GM12892 (cell line): ENCODE measurements around a stretch of chr7.

DNA sequence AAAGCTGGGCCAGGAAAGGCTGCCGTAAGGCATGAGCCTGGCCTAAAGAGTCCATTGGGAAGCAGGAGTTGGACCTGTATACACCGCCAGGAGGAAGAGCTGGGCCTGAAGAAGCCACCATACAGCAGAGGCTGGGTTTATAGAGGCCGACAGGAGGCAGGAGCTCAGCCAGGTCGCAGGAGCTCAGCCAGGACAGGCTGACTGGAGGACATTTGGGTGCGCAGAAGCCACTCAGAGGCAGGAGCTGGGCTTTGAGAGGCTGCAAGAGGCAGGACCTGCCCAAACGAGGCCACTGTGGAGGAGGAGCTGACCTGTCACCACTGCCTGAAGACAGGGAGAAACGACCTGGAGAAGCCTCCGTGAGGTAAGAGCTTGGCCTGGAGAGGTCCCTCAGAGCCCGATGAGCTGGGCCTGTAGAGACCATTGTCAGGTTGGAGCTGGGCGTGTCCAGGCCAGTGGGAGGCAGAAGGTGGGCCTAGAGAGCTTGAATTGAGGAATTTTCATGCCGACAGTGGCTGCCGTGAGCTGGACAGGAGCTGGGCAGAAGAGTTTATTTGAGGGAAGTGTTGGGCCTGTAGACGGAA, 173.9 kb downstream of the TPST1 start:
- RRBS, result no CpG with 5 or more reads among the region's 13 CpGs

DNA sequence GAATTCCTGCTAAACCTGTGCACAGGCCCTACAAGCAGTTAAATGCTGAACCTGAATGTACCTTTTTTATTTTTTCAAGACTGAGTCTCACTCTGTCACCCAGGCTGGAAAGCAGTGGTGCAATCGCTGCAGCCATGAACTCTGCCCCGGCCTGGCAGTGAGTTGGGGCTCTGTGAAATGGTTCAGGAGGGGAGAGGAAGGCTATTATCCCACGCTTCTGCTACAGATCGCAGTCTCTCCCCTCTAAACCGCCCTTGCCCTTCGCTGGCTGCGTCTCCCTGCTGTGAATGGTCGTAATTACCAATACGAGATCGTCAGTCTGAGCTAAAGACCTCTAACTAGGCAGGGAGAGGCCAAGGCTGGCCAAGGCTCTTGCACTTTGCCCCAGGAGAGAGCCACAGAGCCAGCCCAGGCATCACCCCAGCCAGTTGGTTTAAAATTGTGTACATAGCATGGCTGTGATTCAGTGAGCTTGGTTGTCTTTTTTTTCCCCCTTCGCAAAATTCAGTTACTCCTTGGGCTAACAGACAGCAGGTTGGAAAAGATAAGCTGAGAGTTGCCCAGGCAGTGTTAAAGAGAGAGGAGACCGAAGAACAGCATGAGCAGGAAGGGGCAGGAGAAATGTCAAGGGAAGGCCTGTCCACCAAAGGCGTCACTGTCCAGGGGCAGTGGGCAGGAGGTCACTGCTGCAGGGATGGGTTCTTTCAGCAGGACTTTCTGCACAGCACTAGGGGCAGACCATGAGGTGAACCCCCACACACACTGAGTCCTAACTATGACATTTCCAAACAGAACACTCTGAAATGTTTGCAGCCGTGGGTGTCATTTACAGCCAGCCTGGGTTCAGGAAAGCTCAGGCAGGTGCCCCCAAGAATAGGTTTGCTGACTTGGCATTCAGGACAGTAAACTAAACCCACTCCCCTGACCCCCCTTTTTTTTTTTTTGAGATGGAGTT, 92.8 kb upstream of the KCTD7 start:
- RRBS, result no CpG with 5 or more reads among the region's 14 CpGs

DNA sequence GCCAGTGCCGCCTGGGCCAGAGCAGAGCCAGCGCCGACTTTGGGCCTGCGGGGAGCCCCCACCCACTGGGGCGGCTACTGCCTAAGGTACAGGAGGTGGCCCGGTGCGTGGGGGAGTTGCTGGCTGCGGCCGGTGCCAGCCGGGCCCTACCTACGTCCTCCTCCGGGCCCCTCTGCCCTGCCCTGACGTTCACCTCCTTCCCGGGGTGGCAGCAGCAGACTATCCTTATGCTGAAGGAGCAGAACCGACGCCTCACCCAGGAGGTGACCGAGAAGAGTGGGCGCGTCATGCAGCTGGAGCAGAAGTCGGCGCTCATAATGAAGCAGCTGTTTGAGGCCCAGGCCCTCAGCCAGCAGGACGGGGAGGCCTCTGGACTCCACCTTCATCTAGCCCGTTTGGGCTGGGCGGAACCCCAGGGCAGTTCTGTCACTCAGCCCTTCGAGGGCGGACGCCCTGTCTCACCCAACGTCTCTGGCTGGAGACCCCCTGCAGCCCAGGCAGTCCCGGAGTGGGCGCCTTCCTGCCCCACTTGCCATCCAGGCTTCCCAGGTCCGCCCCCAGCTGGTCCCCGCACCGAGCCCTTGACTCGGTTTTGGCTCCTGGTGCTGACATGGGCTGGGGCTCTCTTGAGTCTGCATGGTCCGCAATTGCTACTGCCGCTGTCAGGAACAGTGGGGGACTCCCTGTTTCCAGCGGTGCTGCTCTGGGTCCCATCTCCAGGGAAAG, 71.5 kb upstream of the KCTD7 start:
- RRBS, result 100% methylated on average over 2 of the region's 37 CpGs

GRCh38 chr7:66581286-66581701, 47.4 kb upstream of the KCTD7 start:
- RRBS, result no CpG with 5 or more reads among the region's 7 CpGs

DNA sequence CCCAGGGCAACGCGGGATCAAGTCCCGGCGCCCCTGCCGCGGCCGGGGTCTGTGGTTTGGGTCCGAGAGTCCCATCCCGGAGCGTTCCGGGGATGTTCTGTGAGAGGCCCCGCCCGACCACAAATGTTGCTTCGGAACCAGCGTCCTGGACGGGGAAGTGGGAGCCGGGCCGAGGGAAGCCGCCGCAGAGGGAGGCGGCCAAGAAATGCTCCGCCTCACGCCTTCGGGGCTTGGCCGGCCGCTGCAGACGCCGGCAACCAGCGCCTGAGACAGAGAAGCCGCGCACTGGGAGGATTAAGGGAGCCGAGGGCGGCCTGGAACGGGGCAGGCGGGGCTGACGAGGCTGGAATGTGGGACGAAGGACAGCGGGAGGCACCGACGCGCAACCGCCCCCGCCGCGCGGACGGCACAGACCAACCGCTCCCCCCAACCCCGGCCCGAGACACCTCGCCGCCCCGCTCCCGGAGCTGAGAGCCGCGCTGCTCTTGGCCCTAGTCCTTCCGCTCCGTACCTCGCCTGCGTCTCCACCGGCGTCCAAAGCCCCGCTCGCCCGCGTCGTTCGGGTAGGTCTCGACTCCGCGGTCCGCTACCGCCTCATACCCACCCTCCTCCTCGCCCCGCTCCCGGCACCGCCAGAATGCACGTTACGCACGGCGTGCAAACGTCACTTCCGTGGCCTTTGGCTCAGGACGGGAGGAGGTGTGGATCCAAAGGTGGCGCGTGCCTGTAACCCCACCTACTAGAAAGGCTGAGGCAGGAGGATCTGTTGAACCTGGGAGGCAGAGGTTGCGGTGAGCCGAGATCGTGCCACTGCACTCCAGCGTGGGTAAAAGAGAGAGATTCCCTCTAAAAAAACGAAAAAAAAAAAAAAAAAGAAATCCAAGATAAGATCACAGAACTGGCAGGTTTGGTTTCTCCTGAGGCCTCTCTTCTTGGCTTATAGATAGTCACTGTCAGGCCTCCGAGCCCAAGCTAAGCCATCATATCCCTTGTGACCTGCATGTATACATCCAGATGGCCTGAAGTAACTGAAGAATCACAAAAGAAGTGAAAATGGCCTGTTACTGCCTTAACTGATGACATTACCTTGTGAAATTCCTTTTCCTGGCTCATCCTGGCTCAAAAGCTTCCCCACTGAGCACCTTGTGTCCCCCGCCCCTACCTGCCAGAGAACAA, 36.5 kb upstream of the KCTD7 start:
- RRBS, result 2% methylated on average over 15 of the region's 93 CpGs

- RRBS, result no CpG with 5 or more reads among the region's 10 CpGs
Observed at GRCh38 chr7:66635706-66636276, 7.1 kb downstream of the KCTD7 start.

GRCh38 chr7:66737687-66738251, 2.8 kb upstream of the RABGEF1 start:
- RRBS, result no CpG with 5 or more reads among the region's 7 CpGs

GRCh38 chr7:66792826-66793247, 52.3 kb downstream of the RABGEF1 start:
- RRBS, result no CpG with 5 or more reads among the region's 4 CpGs

DNA sequence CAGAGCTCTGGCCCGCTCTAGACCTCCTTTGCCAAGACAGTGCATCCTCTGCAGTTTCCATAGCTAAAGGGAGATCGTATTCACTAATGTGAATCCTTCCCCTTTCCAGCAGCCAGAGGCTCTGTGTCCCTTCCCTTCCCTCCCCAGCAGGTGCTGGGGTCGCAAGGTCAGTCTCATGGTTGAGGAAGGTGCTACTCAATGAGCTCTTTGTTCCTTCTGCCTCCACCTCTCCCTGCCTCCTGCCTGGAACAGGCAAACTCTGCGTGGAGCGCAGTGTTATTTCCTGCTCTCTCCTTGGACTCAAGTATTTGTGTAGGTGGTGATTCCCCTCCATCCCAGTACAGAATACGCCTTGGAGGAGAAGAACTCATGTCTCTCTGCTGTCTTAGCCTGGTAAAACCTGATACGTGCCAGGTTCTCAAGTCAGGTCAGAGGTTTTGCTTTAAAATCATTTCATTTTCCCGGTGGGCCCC, 36.4 kb downstream of the SBDS start:
- RRBS, result no CpG with 5 or more reads among the region's 8 CpGs

DNA sequence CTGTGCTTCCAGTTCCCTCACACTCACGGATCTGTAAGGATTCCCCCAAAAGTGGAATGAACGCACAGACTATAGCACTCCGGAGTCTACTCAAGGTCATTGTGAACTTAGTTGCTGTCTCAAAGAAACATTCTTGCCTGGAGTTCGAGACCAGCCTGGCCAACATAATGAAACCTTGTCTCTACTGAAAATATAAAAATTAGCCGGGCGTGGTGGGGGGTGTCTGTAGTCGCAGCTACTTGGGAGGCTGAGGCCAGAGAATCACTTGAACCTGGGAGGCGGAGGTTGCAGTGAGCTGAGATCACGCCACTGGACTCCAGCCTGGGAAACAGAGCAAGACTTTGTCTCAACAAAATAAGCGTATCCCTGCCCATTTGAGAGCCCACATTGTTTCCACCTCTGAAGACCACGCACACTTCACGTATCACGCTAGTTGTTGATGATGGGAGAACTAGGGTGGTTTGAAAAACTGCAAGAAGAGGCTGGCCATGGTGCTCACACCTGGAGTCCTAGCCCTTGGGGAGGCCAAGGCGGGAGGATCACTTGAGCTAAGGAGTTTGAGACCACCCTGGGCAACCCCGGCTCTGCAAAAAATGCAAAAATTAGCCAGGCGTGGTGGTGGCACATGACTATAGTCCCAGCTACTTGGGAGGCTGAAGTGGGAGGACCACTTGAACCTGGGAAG, 35.8 kb downstream of the SBDS start:
- RRBS, result 86% methylated on average over 2 of the region's 16 CpGs

DNA sequence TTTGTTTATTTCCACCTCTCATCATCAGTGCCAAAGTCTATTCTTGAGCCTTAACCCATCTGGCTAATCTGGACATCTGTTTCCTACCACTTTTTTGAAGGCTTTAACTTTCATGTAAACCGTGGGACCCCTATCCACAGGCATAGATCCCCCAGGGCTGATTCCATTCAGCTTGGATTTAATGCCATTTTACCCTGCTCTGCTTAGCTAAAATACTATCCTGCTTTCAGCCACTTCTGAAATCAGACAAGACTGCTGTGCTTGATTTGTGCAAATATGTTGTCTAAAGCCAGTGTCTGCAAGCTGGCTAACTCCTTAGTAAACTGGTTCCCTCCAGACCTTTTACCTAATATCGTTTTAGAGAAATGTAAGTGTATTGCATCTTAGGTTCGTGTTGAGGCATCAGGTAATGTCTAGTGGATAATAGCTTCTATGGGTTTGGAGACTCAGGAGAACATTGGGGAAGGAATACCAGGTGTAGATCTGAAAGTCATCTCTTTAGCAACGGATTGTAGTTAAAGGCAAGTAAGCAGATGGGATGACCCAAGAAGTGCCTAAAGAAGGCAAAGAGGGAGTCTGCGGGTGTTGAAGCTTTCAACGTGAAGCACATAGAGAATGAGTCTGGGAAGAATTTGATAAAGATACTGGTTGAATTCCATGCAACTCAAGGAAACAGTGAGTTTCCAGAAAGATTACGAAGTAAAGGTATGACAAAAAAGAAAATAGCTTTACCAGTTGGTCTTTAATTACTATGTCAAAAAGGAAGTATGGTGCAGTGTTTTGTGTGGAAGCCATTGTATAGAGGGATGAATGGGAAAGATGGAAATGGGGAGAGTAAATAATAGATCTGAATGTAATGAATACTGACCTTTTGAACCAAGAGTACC, 126.7 kb downstream of the TYW1 start:
- RRBS, result no CpG with 5 or more reads among the region's 7 CpGs

- RRBS, result no CpG with 5 or more reads among the region's 4 CpGs
Observed at GRCh38 chr7:67308666-67309207, 32.0 kb downstream of the SPDYE21 start.

GRCh38 chr7:69599084-69600009, 1.1 kb downstream of the AUTS2 start:
- RRBS, result 12% methylated on average over 25 of the region's 86 CpGs

GRCh38 chr7:69656688-69657345, 58.5 kb downstream of the AUTS2 start:
- RRBS, result 60% methylated on average over 1 of the region's 6 CpGs

DNA sequence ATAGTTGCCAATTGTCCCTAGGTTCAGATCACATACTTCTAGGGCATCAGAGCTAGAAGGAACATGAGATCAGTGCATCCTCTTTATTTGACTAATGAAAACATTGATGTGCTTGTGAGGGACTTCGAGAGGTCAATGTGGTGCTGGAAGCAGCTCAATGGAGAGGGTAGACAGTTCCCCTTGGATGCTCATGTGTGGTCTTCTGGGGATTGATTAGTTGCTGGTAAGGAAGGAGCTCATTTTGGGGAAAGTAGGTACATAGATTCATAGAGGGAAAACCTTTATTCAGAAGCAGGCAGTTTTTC, 103.6 kb downstream of the AUTS2 start:
- RRBS, result no CpG with 5 or more reads among the region's 1 CpG

DNA sequence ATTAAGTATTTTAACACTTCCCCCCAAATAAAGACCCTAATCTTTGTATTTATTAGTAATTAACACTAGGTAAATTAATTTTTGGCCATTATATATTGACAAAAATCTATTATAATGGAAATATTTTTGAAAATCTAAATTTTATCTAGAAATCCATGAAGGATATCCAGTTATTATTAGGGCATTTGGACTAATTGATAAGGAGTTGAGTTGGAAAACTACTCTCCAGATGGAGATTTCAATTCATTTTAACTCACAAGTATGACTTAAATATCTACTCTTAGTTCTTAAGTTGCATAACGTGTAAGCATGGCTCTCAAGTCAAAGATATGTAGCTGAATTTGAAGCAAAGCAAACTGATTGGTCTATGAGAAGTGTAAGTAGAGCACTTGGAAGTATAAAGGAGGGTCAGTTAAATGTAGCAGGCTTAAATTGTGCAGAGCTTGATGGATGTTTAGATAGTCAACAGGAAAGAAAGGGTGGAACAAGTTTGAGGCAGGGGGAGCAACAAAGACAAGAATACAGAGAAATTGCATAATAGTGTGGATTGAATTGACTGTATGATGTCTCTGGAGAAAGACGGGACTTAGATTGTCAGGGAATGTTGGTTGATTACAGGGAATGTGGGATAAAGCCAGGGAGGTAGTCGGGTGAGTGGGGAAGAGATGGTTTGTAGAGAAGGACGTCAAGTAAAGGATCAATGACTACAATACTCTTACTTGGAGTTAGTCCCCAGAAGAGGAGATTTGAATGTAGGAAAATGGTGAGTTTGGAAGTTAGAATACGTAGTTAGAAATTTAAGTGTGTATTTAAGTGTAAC, 542.6 kb downstream of the AUTS2 start:
- RRBS, result no CpG with 5 or more reads among the region's 5 CpGs

GRCh38 chr7:70568470-70569133, 563.3 kb upstream of the GALNT17 start:
- RRBS, result no CpG with 5 or more reads among the region's 7 CpGs

- RRBS, result 51% methylated on average over 25 of the region's 94 CpGs
Observed at GRCh38 chr7:70595664-70597064, 535.8 kb upstream of the GALNT17 start.

- RRBS, result no CpG with 5 or more reads among the region's 10 CpGs
Observed at GRCh38 chr7:70648009-70648632, 483.8 kb upstream of the GALNT17 start.